ENCODE measurements around a stretch of chr17.

DNA sequence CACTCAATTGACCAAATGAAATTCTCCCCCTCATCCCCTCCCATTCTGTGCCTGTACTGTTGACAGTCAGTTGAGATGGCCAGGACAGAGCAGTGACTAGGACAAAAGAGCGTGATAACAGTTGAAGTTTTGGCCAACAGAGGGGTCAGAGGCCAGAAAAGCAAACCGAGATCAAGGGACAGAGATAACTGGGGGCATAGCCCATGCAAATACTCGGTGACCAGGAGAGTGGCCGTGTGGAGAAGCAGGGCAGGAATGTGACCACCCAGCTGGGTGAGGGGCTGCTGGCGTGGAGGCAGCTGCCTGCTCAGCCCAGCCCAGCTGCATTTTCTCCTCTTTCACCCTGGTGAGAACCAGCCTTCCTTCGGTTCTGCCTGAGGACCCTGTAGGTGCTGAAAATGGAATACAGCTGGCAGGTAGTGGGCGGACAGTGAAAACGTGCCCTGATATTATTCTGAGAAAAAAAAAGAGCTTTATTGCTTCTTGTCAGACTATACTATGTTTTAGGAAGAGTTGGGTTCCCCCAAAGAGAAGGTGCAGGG, 72.3 kb downstream of the HS3ST3B1 start:
- PRO-cap, 2 experiments, result no peak in any of the 2 experiments

DNA sequence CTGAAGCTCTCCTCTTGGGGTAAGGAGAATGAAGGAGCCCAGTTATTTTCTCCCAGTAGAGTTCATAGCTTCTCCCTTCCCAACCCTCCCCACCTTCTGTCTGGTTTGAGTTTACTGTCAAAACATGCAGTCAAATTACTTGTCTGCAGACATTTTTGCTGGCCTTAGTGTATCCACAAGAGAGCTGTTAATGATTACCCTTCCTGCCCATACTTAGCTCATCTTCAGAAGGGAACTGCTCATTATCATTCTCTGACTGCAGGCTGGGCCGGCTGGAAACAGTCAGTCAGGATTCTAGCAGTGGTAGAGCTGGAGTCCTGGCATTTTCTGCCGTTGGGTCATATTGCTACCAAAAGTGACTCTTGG, 460.1 kb downstream of the HS3ST3B1 start:
- PRO-cap, 2 experiments, result no peak in any of the 2 experiments

- PRO-cap, 2 experiments, result no peak in any of the 2 experiments
Observed at GRCh38 chr17:15257123-15257744, 7.9 kb downstream of the PMP22 start.

DNA sequence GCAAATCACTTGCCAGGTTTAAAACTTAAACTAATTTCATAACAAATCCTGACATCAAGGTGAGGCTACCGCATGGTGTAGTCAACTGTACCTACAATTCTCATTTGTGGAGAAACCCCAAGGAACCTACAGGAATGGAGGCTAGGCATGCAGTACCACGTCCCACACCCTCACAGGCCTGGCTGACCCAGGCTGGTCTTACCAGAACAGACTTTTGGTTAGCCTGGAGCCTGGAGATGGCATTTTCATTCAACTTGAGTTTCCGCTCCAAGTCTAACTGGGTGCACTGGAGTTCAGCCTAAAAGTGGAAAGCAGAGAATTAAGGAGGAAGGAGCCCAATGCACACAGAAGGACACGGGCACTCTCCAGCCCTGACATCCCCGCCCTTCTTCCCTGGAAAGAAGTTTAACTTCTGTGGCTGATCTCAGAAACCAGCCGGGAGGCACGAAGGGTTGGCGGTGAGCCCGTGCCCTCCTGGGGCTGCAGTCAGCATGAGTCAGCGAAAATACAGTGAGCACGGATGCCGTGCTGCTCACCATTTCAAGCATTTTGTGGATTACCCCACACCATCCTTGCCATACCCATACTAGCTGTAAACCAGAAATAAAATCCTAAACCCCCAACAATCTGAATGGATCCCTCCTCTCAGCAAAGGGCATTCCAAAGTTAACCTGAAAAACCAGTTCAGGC, 23.2 kb upstream of the FBXW10B start:
- PRO-cap, 2 experiments, result no peak in any of the 2 experiments

DNA sequence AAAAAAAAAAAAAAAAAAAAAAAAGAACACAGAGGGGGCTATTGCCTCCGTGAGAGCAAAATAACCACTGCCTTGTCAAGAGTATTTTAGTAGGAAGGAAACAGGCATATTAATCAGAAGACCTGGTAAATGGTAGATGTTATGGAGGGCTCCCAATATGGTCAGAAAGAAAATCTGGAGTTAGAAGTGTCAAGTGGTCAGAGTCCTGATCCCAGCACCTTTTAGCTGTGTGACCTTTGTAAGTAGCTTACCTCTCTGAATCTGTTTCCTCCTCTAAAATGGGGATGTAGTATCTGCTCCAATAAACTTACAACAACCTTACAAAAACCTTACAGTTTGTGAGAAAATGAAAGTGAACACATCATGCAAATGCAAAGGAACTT, 23.2 kb downstream of the TRIM16 start:
- PRO-cap, 2 experiments, result no peak in any of the 2 experiments

- PRO-cap, 2 experiments, result no peak in any of the 2 experiments
Observed at GRCh38 chr17:15951995-15952636, 7.2 kb downstream of the ADORA2B start.

- PRO-cap, 2 experiments, result no peak in any of the 2 experiments
Observed at GRCh38 chr17:16026423-16026729, 26.8 kb downstream of the TTC19 start.

DNA sequence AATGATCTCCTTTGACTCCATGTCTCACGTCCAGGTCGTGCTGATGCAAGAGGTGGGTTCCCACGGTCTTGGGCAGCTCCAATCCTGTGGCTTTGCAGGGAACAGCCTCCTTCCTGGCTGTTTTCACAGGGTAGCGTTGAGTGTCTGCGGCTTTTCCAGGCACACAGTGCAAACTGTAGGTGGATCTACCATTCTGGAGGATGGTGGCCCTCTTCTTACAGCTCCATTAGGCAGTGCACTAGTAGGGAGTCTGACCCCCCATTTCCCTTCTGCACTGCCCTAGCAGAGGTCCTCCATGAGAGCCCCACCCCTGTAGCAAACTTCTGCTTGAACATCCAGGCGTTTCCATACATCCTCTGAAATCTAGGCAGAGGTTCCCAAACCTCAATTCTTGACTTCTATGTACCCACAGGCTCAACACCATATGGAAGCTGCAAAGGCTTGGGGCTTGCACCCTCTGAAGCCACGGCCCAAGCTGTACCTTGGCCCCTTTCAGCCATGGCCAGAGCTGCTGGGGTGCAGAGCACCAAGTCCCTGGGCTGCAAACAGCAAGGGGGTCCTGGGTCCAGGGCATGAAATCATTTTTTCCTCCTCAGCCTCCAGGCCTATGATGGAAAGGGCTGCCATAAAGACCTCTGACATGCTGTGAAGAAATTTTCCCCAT, 100.5 kb downstream of the NCOR1 start:
- PRO-cap, 2 experiments, result no peak in any of the 2 experiments

DNA sequence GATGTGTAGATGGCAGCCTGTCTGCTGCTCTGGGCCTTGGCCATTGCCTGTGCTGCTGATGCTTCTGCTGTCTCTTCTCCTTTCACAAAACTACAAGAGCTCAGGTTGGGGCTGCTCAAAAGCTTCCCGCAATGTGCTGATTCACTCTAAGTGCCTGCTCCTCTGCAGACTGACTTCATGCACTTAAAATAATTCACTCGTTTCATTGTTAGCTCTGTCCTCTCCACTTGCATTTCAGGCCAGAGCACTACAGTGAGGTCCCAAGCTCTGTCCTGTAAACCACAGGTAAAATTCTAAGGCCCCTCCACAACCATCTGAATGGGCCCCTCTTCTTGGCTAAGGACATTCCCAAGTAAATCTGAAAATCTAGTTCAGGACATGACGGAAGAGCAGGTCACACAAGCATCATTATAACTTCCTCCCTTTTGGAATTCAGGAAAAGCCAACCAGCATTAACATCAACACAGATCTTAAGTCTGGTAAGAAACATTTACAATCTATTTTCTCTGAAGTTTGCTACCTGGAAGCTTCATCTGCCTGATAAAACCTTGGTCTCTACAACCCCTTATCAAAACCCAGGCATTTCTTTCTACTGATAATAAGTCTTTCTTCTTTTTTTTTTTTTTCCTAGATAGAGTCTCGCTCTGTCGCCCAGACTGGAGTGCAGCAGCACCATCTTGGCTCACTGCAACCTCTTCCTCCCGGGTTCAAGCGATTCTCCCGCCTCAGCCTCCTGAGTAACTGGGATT, 16.0 kb downstream of the UBB start:
- PRO-cap, 2 experiments, result peak in 1 of 2 experiments; most common plus-strand start position 242 of the sequence (in 1); most common minus-strand start position 92 of the sequence (in 1)

DNA sequence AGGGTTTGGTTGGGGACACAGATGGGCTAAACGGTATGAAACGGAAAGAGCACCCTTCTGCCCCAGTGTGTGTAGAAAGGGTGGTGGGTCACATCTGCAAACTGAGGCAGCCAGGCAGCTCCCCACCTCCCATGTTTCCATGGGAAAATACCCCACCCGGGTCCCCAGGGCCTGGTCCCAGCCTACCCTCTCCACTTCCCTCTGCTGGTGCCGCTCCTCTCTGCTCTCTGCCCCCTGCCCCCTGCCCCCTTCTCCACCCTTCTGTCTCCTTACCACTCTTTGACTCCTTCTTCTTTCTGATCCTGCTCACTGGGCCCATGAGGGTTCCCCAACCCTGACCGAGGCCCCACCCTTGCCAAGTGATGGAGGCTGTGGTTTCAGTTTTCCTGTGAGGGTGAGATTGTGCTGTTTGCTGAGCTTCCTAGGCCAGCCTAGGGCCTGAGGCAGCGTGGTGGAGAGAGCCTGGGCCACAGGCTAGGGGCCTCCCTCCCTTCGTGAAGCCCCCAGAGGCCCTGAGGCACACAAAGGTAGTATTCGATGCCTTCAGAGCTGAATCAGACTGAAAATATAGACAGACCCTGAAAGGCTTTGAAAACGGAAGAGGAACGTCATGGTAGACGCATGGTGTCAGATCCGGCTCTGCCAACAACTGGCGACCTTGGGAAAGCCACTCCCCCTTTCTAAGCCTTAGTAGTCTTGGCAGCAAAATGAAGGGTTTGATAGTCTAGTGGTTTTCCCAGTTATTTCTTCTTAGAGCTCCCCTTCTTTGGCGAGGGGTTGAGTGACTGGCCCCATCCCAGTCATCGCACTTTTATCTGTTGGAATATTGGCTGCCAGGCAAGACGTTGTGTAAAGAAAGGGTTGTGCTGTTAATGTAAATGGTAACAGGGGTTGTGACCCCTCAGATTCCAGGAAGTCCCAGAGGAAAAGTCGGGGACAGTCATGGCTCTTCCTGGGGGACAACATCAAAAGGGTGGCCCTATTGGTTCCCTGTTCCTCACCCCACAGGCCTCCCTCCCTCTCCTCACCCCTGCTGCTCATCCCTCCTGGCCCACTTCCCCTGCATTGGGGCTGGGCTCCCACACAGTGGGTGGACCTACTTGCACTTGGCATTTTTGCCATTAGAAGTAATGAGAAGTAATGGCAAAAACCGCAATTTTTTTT, 1.1 kb downstream of the TRPV2 start:
- PRO-cap, 2 experiments, result peak in 2 of 2 experiments; most common plus-strand start position 719 of the sequence (in 1); most common minus-strand start position 561 of the sequence (in 2)

GRCh38 chr17:16470148-16470731, 21.8 kb downstream of the LRRC75A start:
- PRO-cap, 2 experiments, result no peak in any of the 2 experiments

DNA sequence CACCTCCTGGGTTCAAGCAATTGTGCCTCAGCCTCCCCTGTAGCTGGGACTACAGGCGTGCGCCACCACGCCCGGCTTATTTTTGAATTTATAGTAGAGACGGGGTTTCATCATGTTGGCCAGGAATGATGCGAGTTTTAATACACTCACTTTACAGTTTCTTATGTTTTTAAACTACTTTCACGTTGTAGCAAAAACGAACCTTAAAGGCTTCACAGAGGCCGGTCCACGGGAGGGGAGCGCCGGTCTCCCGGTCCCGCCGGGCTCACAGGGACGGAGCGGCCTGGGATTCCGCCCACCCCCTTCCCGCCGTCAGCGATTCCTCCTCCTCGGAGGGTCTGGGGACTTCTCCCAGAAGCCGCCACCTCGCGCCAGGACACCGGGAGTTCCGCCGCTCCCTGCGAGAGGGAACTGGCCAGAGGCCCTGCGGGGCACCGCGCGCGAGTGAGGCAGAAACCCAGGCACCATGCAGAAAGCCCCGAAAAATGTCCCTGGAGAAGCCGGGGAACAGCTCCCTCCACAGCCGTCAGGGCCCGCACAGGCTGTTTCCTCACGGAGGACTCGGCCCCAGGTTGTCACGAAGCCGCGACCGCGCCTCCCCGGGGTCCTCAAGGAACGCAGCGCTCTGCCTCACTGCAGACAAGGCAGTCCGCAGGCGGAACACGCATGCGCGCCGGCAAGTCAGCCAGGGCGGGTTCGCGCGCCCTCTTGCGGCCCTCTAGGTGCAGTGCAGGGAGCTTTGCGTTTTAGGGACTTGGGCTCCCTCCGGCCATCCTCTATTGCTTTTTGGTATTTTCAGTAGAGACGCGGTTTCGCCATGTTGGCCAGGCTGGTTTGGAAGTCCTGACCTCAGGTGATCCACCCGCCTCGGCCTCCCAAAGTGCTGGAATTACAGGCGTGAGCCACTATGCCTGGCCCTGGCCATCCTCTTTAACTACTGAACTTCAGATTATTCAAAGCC, 20.1 kb upstream of the ZNF287 start:
- PRO-cap, 2 experiments, result peak in 2 of 2 experiments; most common minus-strand start position 617 of the sequence (in 1)

DNA sequence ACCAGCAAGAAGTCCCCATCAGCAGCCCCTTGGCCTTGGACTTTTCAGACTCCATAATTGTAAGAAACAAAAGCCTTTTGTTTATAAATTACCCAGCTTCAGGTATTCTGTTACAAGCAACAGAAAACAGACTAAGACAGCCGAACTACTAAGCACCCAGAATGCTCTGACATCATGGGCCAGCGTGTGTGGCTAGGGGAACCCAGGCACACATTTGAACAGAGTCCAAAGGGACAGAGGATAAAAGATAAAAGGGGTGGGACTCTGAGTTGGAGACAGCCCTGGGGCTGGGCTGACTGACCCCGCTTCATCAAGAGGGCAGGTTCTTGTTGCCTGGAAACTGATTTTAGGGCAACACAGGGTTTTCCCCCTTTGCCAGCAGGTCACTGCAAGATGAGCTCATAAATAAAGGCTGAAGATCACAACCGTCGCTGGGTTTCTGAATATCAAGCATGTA, 30.5 kb upstream of the ZNF287 start:
- PRO-cap, 2 experiments, result no peak in any of the 2 experiments

DNA sequence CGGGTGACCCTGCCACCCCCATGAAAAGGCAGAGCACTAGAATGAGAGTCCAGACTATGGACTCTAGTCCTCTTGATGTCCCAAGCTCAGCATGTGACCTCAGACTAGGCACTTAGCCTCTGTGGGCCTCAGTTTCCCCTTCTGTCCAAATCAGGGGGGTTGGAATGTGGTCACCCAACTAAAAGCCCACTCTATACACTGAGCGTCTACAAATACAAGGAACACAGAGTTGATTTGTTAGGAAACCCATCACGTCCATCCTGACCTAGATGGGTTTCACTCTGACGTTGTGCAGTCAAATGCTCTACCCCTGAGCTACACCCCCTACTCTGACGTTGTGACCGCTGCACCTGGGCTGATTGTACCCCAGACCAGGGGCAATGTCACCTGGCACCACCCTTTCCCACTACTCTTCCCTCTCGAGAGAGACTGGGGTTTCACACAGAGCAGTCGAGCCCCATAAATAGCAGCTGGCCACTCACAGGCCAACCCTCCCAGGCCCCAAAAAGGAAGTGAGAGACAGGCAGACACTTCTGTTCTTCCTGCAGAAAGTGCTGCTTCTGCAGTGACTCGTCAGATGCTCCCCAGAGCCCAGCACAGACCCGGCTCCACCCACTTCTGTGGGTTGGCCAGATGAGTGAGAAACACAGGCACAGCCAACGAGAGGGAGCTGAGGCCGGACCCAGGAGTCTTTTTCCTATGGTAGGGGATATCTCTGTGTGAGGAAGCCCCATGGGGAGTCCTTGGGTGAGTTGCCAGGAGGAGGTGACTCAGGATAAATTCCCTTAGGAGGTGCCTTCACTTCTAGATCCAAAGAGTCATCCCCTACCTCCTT, 16.1 kb upstream of the TNFRSF13B start:
- PRO-cap, 2 experiments, result peak in 1 of 2 experiments; most common plus-strand start position 653 of the sequence (in 1)

- PRO-cap, 2 experiments, result no peak in any of the 2 experiments
Observed at GRCh38 chr17:17025569-17026211, 16.6 kb upstream of the MPRIP start.

DNA sequence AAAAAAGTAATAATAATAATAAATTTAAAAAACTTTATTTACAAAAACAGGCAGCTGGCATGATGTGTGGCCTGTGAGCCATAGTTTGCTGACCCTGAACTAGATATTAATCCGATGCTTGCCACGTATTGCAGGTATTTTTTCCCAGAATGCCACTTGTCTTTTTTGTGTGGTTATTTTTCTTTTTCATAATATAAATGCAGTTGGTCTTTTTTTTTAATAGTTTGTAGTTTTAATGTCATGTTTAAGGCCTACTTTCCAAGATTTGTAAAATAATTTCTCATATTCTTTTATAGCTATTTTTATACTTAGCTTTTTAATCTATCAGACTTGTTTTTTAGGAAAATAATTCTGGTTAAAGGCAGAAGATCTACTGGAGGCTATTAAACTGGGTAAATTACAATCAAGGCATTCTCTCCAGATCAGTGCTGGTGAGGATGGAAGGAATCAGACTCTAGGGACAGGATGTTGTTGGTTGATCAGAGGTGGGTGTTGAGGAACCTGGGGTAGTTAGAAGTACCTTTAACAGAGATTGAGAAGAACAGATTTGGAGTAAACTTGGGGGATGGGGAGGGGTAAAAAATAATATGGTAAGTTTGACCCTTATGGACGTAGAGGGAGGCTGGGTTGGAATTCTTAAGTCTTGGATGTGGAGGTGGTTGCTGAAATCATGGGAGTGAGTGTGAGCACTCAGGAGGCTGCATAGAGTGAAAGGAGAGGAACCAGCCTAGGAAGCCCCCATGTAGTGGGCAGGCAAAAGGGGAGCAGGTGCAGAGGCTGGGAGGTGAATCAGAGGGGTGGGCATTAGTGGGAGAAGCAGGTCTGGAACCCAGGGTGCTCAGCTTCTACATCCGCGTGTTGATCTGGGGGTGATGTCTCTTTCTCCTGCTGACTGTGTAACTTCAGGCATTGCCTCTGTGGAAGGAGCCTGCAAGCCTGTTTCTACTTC, 5.2 kb downstream of the MPRIP start:
- PRO-cap, 2 experiments, result no peak in any of the 2 experiments

DNA sequence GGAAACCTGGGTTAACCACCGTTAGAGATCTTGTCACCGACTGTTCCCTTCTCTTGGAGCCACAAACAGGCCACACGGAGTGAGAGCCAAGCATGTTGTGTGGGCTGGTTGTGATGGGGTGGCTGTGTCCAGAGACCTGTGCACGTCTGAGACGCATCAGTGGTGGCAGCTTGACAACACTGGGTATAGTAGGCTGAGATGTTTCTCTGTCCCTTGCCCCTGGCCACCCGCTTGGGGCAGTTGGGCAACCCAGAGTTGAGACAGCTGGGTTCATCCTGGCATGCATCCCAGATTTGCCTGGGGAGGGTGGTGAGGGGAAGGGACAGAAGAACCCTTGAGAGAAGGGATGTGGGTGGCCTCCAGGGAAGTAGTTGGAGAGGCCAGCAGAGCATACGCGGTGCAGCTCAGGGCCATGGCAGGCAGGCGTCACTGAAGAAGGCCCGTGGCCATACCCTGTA, 21.5 kb downstream of the MPRIP start:
- PRO-cap, 2 experiments, result no peak in any of the 2 experiments

- PRO-cap, 2 experiments, result no peak in any of the 2 experiments
Observed at GRCh38 chr17:17098548-17099214, 56.4 kb downstream of the MPRIP start.

GRCh38 chr17:17125147-17126132, 80.7 kb downstream of the PLD6 start:
- PRO-cap, 2 experiments, result no peak in any of the 2 experiments

GRCh38 chr17:17184822-17185542, 21.2 kb downstream of the PLD6 start:
- PRO-cap, 2 experiments, result no peak in any of the 2 experiments